A172 (cell line): ENCODE measurements around a stretch of chrX.

- RAMPAGE, long total RNA, result no peak
Observed at GRCh38 chrX:267672-268327, 13.4 kb upstream of the PLCXD1 start.

DNA sequence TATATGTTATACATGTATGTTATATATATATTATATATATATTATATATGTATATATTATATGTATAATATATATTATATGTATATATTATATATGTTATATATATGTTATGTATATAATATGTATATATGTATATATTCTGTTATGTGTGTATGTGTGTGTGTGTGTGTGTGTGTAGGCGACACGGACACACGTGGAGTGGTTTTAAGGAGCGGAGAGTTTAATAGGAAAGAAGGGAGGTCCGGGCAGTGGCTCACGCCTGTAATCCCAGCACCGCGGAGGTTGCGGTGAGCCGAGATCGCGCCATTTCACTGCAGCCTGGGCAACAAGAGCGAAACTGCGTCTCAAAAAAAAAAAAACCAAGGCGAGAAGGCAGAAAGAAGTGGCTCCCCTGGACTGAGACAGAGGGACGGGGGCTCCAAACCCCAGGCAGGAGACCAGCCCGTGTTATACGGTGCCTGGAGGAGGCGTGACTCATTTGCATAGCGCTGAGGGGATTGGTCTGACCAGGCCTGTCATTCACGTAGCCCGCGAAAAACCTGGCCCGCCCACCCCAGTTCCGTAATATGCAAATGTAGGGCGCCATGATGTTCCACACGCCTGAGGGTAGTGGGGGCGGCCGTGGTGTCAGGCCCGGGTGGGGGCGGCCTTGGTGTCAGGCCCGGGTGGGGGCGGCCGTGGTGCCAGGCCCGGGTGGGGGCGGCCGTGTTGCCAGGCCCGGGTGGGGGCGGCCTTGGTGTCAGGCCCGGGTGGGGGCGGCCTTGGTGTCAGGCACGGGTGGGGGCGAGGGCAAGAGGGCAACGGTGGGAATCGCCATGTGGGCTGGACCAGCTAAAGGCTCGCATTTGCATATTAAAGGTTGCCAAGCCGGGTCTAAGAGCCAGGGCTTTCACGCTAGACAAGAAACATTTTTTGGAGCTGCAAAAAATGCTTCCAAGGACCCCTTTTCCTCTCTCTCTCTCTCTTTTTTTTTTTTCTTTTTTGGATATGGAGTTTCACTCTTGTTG is 2.0 kb downstream of the PLCXD1 start:
- RAMPAGE, long total RNA, result no peak

DNA sequence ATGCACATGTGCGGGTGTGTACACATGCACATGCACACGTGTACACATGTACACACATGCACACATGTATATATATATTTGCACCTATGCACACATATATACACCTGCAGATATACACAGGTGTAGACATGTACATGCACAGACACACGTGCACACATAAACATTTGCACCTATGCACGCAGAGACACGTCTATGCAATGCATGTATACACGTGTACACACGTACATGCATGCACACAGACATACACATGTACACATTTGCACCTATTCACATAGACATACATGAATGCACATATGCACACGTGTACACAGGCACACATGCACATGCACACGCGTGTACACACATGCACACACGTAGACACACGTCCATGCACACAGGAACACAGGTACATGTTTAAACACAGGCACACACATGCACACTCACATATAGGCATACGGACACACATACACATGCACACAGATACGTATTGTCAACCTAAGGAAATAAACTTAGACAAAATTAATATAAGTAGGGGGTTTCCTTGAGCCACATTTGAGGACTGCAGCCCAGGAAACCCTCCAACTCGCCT is 4.2 kb downstream of the PLCXD1 start:
- RAMPAGE, long total RNA, result no peak

DNA sequence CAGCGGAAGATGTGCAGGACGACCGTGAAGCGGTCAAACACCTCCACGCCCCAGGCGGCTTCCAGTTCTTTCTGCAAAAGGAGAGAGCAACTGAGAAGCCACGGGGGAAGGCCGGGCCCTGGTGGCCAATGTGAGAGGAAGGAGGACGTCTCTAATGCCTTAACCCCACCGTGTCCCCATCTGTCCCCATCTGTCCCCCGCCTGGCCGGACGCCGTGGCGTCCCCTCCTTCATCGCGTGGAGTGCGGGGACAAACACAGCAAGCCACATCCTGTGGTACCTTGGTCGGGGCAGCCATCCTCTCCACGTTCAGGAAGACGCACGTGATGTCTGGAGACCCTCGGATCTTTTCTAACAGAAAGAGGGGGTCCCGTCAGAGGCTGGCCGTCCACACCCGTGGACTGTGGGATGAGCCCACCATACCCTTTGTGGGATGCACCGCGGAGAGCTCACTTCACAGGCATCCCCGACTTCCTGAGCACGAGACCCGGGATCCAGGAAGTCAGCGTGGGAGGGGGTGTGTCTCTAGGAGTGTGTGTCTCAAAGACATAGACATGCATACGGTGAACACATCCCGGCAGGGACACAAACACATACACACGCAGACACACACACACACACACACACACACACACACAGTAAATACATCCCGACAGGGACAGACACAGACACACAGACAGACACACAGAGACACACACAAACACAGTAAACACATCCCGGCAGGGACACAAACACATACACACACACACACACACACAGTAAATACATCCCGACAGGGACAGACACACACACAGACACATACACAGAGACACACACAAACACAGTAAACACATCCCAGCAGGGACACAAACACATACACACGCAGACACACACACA is 3.4 kb downstream of the GTPBP6 start:
- RAMPAGE, long total RNA, result no peak

DNA sequence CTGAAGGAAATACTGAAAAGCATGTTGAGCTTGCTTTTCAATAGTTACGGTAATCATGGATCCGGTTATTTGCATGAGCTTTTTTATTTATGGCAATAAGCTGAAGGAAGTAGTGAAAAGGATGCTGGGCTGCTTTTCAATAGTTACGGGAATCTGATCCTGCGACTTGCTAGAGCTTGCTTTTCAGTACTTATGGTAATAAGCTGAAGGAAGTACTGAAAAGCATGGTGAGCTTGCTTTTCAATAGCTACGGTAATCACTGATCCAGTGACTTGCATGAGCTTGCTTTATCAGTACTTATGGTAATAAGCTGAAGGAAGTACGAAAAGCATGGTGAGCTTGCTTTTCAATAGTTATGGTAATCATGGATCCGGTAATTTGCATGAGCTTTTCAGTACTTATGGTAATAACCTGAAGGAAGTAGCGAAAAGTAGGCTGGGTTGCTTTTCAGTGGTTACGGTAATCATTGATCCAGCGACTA is 6.9 kb downstream of the CRLF2 start:
- RAMPAGE, long total RNA, result no peak

- RAMPAGE, long total RNA, result no peak
Observed at GRCh38 chrX:1274762-1275236, 6.2 kb downstream of the CSF2RA start.

DNA sequence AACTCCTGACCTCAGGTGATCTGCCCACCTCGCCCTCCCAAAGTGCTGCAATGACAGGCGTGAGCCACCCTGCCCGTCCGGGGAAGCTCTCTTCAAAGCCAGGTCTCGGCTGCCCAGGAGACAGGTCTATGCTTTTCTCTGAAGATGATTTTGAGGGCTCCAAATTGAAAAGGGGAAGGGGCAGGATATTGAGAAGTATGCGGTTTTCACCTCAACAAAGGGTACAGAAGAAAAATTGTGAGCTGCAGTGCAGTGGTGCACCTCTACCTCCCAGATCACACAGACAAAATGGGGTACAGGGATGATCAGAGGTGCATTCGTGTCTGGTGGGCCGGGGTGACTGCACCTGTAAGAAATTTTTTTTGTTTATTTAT is 33.5 kb downstream of the CSF2RA start:
- RAMPAGE, long total RNA, result no peak

DNA sequence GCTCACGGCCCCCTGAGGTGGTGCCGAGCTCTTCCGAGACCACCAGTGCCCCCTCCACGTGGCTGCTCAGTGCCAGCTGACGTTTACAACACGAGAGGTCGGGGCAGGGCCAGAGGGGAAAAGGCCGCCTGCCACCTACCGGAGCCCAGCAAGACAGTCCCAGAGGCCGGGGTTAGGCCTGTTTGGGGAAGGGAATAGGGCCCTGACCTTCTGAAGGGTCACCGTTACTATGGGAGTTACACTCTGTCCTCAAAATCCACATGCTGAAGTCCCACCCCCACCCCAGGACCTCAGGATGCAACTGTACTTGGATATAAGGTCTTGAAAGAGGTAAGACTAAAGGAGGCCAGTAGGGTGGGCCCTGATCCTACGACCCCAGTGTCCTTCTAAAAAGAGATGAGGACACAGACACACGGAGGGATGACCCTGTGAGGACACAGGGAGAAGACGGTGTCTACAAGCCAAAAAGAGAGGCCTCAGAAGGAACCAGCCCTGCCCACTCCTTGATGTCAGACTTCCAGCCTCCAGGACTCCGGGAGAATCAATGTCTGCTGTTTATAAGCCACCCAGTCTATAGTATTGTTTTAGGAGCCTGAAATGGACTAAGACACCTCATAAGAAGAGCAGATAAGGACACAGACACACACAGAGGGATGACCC is 4.3 kb downstream of the SLC25A6 start:
- RAMPAGE, long total RNA, result no peak

- RAMPAGE, long total RNA, result no peak
Observed at GRCh38 chrX:1388154-1388595, 3.7 kb downstream of the SLC25A6 start.

GRCh38 chrX:1389733-1390289 is 2.1 kb downstream of the SLC25A6 start:
- RAMPAGE, long total RNA, result no peak

- RAMPAGE, long total RNA, result no peak
Observed at GRCh38 chrX:1392259-1393222, 628 bp upstream of the SLC25A6 start.

DNA sequence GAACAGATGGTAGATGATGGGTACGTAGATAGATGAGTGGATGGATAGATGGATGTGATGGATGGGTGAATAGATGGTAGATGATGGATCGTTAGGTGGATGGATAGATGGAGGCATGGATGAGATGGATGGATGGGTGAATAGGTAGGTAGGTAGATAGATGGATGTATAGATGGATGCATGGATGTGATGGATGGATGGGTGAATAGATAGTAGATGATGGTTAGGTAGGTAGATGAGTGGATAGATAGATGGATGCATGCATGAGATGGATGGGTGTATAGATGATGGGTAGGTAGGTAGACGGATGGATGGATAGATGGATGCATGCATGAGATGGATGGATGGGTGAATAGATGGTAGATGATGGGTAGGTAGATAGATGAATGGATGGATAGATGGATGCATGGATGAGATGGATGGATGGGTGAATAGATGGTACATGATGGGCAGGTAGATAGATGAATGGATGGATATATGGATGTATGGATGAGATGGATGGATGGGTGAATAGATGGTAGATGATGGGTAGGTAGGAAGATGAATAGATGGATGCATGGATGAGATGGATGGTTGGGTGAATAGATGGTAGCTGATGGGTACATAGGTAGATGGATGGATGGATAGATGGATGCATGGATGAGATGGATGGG is 13.5 kb upstream of the SLC25A6 start:
- RAMPAGE, long total RNA, result no peak

DNA sequence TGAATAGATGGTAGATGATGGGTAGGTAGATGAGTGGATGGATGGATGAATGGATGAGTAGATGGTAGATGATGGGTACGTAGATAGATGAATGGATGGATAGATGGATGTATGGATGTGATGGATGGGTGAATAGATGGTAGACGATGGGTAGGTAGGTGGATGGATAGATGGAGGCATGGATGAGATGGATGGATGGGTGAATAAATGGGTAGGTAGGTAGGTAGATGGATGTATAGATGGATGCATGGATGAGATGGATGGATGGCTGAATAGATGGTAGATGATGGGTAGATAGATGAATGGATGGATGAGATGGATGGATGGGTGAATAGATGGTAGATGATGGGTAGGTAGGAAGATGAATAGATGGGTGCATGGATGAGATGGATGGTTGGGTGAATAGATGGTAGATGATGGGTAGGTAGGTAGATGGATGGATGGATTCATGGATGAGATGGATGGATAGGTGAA is 14.0 kb upstream of the SLC25A6 start:
- RAMPAGE, long total RNA, result no peak

DNA sequence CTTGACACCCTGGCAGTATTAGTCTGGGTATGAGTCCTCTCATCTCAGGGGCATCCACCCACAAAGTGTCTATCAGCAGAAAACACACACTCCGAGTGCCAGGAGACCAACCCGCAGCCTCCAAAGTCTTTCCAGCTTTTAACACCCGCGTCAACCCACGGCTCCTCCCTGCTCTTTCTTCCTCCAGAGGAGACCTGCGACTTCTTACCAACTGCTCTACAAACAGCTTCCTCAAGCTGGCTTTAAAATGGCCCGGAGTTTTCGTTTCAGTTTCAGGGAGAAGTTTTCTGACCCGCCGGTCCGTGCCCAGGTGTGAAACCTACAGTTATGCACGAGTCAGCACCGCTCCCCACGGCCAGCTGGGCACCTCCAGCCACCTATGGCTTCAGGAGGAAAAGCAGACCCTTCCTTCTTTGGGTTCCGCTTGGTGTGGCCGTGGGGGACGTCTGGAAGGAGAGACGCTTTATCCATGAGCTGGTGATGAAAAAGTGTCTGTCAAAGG is 14.4 kb upstream of the ASMTL start:
- RAMPAGE, long total RNA, result no peak

GRCh38 chrX:1487257-1487642 is 34.5 kb upstream of the ASMTL start:
- RAMPAGE, long total RNA, result no peak

- RAMPAGE, long total RNA, result no peak
Observed at GRCh38 chrX:1493907-1494623, 41.4 kb upstream of the ASMTL start.

DNA sequence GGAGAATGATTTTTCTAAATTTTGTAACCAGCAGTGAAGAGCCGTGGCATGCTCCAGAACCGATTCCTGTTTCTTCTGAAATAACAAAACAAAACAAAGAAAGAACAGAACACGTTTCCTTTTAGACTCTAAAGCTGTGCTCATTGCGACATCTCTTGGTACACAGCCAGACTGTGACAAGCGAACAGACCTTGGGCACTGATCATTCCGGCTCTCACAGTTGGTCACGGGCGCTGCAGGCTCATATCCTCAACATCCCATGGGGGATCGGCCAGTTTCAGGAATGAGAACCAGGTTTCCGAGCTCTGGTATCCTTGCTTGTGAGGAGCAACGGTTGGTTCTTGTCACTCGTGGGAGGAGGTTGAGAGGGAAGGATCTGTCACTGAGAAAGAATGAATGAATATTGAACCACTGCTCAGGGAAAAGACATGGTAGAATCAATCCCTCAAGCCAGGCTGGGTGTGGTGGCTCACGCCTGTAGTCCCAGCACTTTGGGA is 485 bp upstream of the P2RY8 start:
- RAMPAGE, long total RNA, result no peak

DNA sequence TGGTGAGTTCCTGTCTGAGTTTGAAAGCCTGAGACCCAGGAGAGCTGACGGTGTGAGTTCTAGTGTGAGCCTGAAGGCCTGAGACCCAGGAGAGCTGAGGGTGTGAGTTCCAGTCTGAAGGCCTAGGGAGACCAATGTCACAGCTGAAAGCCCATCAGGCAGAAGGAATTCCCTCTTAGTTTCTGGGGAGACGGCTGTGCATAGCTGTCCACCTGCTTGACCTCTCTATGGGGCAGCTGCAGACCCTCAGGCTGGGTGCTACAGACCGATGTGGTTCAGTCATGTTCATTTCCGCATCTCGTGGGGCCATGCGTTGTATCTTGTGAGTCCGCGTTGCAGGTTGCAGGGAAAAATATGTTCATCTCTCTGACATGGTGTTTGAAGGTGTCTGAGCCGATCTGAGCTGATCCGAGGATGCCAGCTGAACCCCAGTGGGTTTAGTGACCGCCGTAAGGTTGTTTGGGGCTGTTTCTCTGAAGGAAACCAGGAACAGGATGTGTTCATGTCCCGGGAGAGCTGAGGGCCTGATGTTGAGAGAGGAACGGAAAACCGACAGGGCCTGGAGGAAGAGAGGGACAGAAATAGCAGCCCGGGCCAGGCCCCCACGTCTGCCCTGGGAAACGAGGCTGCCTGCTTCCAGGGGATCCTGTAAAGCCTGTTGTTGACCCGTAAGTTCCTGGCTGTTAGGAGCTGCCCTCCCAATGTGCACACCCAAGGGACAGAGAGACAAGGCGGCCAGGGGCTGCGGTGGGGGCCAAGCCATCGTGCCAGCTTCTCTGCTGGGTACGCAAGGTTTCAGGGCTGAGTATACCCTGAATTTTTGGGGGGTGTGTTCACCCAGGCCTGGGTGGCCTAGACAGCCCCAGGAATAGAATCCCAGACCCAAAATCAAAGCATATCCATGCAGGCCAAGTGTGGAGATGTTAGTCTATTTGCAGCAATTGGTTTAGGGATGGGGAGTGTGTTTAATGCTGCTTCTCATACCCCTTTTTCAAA is 9.8 kb upstream of the P2RY8 start:
- RAMPAGE, long total RNA, result no peak

GRCh38 chrX:1835109-1835603 is 220.3 kb downstream of the ASMT start:
- RAMPAGE, long total RNA, result no peak

DNA sequence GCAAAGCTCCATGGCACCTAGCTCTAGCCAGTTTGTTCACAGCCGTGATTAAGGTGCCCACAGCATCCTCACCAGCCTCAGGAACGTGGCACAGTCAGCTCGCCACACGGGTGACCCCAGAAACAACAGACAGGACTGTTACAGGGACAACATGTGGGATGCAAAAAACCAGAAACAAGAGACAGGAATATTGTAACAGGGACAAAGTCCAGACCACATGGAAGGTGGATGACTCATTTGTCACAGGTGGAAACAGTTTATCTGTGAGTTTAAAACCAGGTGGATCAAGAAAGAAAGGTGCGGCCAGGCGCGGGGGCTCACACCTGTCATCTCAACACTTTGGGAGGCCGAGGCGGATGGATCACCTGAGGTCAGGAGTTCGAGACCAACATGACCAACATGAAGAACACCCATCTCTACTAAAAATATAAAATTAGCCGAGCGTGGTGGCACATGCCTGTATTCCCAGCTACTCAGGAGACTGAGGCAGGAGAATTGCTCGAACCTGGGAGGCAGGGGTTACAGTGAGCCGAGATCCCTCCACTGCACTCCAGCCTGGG is 23.4 kb downstream of the DHRSX start:
- RAMPAGE, long total RNA, result no peak